Progenitor cell of endocrine pancreas (in vitro differentiated cells): Measurements from ENCODE around the gene SLC19A2.

- PRO-cap, result no peak
Measured at GRCh38 chr1:167633535-167633898, 3.5 kb downstream of the RCSD1 start.

DNA sequence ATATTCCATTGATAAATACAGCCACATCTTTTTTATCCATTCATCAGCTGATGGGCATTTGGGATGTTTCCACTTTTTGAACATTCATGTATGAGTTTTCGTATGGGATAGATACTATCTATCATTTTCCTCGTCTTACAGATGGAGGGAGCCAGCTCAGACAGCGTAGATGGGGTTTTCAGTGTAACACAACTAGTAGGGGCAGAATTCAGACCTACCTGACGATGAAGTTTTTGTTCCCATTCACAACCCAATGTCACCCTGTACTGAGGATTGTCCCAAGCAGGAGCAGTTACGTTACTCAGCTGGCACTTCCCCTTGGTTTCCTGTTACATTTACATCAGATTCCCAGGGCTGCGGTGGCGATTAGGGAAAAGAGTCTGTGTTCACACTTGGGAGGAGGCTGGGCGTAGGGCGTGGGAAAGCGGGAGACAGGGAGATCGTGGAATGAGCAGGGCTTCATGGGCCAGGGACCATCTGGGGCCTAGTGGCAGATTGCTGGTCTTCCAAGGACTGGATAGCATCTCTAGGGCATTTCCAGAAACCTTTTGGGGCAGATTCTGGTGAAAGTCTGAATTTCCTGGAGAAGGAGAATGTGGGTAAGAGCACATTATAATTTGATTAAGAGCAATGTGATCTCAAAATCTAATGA, 38.9 kb downstream of the TBX19 start:
- PRO-cap, result no peak

- PRO-cap, result no peak
Measured at GRCh38 chr1:168636758-168637177, 60.4 kb downstream of the XCL1 start.

GRCh38 chr1:168709404-168709939, 19.5 kb downstream of the DPT start:
- PRO-cap, result no peak

DNA sequence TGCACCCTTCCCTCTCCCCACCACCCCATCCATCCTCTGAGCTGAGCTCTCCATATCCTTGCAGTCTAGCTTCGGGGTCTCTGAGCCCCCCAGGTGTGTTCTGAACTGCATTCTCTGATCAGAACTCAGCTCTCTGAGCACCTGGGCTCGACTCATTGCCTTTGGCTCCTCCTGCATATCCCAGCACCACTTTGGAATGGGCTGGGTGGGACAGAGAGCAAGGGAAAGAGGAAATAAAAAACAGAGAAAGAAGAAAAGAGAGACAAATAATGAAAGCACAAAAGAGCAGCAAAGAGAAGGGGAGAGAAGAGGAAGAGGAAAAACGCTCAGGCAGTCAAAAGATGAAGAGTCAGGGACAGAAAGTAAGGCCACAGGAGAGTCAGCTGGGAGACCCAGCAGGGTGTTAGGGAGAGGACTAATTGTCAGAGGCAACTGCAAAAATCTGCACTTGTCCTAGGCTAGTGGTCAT, 86.8 kb upstream of the ATP1B1 start:
- PRO-cap, result no peak

- PRO-cap, result no peak
Measured at GRCh38 chr1:169047278-169047770, 59.2 kb upstream of the ATP1B1 start.

DNA sequence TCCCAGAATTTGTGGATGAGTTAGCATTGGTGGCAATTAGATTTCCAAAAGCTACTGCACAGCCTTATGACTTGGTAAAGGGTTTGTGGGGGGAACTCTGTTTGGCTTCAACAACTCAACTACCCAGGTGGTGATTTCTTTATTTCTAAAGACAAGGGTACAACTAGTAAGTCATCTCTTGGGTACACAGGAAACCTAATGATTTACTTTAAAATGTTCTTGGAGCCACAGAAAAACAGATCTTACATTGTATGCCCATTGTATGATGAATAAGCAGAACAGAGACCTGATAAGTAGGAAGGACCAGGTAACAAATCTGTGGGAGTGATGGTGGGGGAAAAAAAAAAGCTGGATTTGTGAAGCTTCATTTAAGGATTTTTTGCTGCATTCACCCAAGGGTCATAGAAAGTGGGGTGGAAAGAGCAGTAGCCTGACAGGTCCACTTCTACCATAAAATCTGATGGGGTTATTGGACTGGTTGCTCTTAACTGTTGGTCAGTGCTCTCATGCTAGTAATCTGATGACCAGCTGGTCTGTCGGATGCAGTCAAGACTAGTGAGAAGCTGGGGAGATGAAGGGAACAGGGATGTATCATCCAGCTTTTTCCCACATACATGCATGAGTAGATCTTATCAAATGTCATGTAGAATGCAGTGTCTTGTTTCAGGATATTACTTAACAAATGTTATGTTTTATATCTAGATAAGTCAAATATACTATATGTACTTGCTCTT, 10.9 kb downstream of the ATP1B1 start:
- PRO-cap, result no peak

DNA sequence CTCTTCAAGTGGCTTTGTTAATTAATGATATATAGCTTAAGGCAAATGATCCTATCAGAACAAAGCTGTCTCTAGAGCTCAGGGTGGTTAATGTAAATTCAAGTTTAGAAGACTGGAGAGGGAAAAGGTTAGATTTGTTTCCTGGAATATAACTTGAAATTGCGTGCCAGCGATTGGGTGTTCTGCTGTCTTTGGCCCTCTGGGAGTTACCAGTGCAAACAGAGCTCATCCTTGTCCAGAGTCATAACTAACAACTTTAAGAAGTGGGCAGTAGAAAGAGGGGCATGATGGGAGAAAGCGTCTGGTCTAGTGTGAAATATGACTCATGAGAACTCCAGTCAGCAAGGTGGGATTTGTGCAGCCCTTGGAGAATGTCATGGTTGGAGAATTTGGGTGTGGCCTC, 12.8 kb downstream of the ATP1B1 start:
- PRO-cap, result no peak

DNA sequence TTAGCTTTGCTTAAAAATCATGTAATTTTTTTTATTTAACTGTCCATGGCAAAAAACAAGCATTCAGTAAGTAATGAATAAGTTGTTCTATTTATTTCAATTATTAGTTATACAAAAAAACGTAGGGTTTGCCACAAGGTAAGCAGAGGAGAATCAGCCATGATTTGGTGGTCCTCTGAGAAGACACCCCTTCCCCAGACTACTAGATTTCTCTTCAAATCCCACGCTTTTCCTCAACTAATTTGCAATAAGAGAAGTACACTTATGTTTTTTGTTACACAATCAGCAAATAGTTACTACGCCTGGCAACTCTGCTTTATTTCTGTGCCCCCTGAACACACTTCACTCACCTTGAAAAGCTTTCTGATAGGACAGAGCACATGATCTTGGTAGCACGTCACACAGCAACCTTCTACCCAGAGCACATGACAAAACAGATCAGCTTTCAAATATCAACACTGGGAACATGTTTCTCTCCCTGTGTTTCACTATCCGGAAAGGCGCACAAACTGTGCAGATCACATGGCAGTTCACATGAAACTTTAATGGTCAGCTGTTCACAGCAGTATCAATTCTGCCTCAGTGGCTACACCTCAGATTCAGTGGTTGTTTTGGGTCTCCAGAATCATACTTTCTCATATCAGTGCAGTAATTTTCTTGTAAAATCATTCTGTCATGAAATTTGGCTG, 2.3 kb downstream of the SLC19A2 start:
- PRO-cap, result bidirectional peak, plus-strand start at position 488 of the sequence, minus-strand start at position 313 of the sequence

- PRO-cap, result unidirectional peak, plus-strand start at chr1:169485277; unidirectional peak, plus-strand start at chr1:169485291; bidirectional peak, plus-strand start at chr1:169485445, minus-strand start at chr1:169485392; bidirectional peak, plus-strand start at chr1:169485597, minus-strand start at chr1:169485560; bidirectional peak, plus-strand start at chr1:169485682, minus-strand start at chr1:169485718; bidirectional peak, plus-strand start at chr1:169486077, minus-strand start at chr1:169485944
Measured at GRCh38 chr1:169484824-169486046, at the start of gene SLC19A2. Gene SLC19A2, minus strand, starts transcription at chr1:169485944.

GRCh38 chr1:170067316-170067940, 7.1 kb downstream of the KIFAP3 start:
- PRO-cap, result no peak

DNA sequence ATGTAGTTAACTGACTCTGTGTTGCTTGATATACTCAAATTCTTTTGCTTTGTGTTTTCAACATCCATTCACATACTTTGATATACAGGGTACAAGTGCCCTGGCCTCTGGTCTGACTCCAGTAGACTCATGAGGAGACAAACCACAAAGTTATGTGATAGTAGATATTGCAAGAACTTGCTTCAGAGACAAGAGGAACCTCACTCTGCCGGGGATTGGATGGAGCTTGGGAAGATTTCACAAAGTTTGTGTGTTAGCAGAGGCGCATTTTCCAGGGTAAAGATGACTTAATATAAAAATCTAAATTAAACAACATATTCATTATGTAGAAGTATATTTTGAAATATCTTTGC, 1.4 kb downstream of the GORAB start:
- PRO-cap, result no peak

GRCh38 chr1:170661204-170661819, 2.6 kb upstream of the PRRX1 start:
- PRO-cap, result no peak

GRCh38 chr1:170674091-170674677, 10.3 kb downstream of the PRRX1 start:
- PRO-cap, result no peak

- PRO-cap, result no peak
Measured at GRCh38 chr1:171107563-171108211, 17.0 kb downstream of the FMO3 start.

DNA sequence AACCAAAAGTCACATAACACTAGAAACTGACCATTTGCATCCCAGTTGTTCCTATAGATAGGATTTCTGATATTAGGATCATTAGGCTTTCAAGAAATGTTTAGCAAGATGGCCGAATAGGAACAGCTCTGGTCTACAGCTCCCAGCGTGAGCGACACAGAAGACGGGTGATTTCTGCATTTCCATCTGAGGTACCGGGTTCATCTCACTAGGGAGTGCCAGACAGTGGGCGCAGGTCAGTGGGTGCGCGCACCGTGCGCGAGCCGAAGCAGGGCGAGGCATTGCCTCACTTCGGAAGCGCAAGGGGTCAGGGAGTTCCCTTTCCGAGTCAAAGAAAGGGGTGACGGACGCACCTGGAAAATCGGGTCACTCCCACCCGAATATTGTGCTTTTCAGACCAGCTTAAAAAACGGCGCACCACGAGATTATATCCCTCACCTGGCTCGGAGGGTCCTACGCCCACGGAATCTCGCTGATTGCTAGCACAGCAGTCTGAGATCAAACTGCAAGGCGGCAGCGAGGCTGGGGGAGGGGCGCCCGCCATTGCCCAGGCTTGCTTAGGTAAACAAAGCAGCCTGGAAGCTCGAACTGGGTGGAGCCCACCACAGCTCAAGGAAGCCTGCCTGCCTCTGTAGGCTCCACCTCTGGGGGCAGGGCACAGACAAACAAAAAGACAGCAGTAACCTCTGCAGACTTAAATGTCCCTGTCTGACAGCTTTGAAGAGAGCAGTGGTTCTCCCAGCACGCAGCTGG, 59.7 kb downstream of the FMO4 start:
- PRO-cap, result unidirectional peak, plus-strand start at position 99 of the sequence

- PRO-cap, result no peak
Measured at GRCh38 chr1:171540924-171541766, 55.8 kb downstream of the PRRC2C start.

DNA sequence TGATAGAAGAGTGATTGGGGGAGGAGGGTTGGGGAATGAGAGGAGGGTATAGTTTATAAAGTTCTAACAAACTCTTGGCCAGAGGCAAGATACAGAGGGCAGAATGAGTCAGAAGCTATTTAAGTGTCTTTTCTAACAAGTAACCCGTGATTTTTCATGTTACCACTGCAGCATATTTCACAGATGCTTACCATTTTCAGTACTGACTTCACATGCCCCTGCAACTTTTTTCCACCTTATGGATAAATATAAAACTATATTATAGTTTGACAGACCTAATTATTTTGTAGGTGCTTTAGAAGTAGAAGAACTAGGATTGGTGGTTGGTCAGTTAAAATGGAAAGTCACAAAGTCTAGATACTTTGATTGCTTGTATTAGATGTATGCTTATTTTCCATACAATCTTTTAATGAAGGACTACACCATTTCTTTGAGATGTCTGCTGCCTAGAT, 26.5 kb upstream of the MYOCOS start:
- PRO-cap, result no peak

- PRO-cap, result no peak
Measured at GRCh38 chr1:172005795-172006448, 164.6 kb downstream of the DNM3 start.

DNA sequence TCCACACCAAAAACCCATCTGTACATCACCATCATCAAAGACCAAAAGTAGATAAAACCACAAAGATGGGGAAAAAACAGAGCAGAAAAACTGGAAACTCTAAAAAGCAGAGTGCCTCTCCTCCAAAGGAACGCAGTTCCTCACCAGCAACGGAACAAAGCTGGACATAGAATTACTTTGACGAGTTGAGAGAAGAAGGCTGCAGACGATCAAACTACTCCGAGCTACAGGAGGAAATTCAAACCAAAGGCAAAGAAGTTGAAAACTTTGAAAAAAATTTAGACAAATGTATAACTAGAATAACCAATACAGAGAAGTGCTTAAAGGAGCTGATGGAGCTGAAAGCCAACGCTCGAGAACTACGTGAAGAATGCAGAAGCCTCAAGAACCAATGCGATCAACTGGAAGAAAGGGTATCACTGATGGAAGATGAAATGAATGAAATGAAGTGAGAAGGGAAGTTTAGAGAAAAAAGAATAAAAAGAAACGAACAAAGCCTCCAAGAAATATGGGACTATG, 105.2 kb upstream of the C1orf105 start:
- PRO-cap, result no peak